Brain (tissue), 1 donor: ENCODE measurements around a stretch of chr3.

DNA sequence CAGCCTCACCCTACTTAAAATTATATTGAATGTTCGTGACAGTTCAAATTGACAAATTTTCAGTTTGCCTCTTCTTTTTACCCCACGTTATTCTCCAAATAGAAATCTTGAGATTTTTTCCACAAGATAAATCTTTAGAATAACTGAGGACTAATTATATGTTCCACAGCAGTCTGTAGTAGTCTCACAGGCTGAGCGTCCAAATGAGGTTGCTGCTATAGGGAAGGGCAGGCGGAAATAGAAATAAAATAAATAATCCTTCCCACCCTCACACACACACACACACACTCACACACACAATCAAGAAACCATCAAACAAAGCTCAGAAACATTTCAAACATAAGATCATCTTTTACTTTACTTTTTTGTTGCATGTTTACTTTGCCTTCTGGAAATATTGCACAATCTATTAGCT, 20.3 kb downstream of the ALCAM start:
- RRBS = no CpG with 5 or more reads among the region's 4 CpGs

DNA sequence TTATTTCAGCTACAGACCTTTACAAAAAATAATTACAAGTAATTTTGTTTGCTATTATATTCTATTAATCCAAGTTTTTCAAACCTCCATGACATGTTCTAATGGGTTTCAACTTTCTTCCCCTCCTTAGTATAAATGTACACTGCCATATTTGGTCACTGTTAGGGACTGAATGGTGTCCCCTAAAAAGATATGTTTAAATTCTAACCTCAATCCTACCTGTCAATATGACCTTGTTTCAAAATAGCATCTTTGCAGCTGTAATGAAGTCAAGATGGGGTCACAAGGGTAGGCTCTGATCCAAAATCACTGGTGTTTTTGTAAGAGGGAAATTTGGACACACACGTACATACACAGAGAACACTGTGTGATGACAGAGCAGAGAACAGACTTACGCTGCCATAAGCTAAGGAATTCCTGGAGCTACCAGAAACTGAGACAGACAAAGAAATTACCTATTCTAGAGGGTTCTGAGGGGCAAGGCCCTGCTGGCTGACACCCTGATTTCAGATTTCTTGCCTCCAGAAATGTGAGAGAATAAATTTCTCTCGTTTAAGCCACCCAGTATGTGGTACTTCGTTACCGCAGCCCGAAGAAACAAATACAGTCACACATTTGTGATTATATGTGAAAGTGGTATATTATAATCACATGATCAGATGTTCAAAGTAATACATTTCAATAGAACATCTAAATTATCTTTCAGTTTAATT, 24.9 kb downstream of the CBLB start:
- RRBS = no CpG with 5 or more reads among the region's 6 CpGs

DNA sequence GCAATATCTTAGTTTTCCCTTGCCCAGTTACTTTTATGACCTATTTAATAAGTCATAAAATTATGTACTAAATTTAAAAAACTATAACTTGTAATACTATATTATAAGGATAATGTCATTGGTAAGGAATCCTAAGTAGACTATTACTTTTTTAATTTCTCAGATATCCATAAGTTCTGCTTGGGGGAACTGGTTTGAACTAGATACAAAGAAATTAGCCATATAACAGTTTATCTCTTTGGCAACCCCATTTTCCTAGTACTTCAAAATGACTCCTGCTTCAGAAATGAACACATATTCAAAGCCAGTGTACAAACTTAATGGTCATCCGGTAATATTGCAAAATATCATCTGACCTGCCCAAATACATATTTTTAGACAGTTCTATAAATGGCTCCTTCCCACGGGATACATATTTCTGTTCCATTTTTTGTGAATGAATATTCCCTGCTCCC, 37.8 kb upstream of the CBLB start:
- RRBS = no CpG with 5 or more reads among the region's 2 CpGs

GRCh38 chr3:106255741-106256439, 387.1 kb upstream of the CBLB start:
- RRBS = no CpG with 5 or more reads among the region's 9 CpGs

GRCh38 chr3:107240301-107241196, 136.7 kb upstream of the CCDC54 start:
- RRBS = 1% methylated on average over 28 of the region's 57 CpGs

DNA sequence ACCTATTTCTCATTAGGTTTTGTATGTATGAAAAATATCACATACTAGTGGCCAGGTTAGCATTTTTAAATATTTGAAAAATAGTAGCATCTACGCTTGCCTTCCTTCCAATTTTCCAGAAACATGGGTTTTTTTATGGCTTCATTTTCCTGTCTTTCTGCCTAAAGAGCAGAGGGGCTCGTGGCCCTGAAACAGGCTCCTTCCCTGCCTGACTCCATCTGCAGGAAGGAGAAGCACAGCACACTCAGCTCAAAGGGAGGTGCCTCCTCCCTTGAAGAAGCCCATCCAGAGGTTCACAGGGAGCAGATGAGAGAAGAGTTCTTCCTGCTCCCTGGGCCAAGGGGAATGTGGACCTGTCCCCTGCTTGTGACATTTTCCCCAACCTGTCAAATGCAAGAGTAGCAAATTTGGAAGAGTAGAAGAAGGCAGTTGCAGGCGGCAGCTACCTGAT, 55.7 kb downstream of the BBX start:
- RRBS = no CpG with 5 or more reads among the region's 3 CpGs

DNA sequence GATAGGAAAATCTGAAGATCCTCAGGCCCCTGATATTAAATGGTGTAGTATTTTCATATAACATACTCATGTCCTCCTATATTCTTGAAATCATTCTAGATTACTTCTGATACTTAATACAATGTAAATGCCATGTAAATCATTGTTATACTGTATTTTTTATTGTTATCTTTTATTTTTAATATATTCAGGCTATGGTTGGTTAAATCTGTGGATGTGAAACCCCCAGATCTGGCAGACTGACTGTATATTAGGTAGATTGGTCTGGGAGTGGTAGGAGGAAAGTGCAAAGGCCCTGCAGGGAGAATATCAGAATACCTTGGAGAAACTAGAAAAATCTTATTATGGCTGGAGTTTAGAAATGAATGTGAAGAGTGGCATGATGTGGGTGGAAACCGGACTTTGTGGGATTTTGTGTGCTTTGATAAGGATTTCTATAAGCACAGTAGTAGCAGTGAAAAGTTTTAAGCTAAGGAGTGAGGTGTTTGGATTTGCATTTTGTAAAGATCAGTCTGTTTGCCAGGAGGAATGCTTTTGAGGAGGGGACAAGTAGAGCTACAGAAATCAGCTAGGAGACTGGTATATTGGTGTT, 91.9 kb downstream of the BBX start:
- RRBS = no CpG with 5 or more reads among the region's 1 CpG

GRCh38 chr3:107710173-107710730, 187.5 kb downstream of the BBX start:
- RRBS = no CpG with 5 or more reads among the region's 5 CpGs

DNA sequence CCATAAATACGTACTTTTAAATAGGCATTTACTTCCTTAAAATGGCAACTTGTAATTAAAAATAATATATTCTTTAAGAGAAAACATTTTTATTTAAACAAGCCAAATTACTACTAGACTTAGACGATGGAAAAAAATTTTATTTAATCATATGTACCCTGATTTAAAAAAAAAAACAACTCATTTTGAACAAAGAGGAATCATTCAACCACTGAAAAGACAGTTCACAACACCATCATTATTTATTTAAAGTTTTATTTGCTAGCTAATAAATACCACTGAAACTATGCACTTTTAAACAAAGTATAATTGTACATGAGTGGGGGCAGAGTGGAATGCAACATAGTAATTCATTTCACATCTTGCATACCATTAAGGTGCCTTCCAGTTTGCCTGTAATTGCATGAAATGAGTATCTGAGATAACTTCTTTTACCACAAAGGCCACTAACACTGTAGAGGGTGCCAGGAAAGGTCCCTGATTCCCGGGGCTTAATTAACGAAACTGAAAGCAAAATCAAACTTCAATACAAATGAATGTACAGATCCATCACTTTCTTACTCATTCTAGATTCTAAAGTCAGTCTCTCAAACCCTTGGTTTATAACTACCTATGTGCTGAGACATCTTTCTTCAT, 2.3 kb downstream of the CD47 start:
- RRBS = no CpG with 5 or more reads among the region's 4 CpGs

- RRBS = no CpG with 5 or more reads among the region's 7 CpGs
Observed at GRCh38 chr3:108137394-108137739, 46.5 kb upstream of the CD47 start.

DNA sequence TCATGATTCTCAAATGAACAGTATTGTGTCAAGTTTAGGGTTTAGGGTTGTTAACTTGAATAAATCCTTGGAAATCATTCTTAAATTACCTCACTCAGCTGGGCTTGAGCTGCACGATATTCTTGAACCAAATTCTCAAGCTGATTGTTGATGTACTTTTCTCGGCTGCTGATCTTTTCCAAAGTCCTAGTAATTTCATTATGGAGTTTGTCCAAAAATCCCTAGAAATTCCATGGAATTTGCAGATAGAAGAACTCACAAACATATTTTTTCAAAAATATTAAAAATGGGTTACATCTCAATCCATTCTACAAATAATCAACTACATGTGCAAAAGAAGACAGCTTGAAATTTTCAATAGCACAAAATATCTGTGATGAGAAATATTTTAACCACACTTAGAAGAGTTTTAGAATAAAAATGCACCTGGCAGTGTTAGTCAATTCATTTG, 55.4 kb downstream of the IFT57 start:
- RRBS = no CpG with 5 or more reads among the region's 2 CpGs

DNA sequence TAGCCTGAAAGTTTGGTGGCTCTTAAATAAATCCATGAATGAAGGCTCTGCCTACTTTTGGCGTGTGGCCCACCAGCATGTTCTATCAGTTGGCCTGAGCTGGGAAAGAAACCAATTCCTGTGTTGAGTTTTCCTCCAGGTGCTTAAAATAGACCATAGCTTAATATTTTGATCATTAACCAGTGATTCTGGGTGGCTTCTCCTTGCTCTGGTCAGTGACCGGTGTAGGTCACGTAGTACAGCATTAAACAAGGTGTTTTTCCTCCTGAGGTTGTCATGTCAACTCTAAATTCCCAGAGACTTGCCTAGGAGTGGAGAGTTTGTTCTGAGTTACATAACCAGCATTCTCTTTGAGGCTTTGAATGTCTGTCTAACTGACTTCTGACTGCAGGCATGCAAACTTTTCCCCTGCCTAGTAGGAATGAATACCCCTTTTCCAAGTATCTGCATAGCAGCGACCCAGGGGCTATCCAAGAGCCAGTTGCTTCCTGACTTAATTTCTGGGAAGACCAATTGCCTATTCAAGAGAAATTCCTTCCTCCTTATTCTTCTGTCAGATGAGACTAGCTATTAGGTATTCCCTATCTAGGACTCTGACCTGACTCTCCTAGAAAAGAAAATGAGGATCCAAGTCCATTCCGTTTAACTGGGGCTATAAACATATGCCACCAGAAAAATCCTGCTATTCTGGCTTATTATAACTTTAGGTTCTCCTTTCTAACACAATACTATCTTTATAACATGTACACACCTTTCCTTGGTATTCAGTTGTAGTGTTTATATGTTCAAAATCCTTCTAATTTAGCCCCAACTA, 1.5 kb downstream of the HHLA2 start:
- RRBS = no CpG with 5 or more reads among the region's 5 CpGs

GRCh38 chr3:108723880-108724356, 33.3 kb downstream of the RETNLB start:
- RRBS = no CpG with 5 or more reads among the region's 4 CpGs

DNA sequence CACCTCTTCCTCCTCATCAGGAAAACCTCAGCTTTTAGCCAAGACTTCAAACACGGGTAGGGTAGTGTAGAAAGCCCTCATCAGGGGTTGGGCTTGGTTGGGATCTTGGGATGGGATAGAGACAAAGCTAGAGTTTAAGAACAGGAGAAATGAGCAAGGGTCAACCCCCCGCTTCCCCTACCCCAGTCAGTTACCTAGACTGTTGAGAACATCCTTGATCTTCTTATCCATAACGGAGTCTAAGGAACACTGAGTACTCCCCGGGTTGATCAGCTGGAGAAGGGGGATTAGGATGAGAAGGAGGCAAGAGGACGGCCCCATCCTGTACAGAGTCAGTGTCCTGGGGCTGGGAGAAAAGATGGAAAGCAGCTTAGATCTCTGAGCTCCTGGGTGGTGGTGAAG, 344 bp downstream of the RETNLB start:
- RRBS = no CpG with 5 or more reads among the region's 5 CpGs

DNA sequence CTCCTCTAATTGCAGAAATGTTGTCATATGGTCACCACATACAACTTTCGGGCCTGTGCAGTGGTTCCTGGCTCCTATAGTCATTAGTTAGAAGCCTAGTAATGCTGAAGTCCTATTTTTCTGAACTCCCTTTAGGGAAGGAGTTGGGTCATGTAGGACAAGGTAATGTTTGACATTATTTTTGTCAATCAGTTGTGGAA, 59.2 kb downstream of the PLCXD2 start:
- RRBS = no CpG with 5 or more reads among the region's 1 CpG

- RRBS = no CpG with 5 or more reads among the region's 4 CpGs
Observed at GRCh38 chr3:111737783-111738220, 63.3 kb downstream of the PLCXD2 start.

- RRBS = no CpG with 5 or more reads among the region's 8 CpGs
Observed at GRCh38 chr3:111919000-111919720, 59.7 kb upstream of the ABHD10 start.

DNA sequence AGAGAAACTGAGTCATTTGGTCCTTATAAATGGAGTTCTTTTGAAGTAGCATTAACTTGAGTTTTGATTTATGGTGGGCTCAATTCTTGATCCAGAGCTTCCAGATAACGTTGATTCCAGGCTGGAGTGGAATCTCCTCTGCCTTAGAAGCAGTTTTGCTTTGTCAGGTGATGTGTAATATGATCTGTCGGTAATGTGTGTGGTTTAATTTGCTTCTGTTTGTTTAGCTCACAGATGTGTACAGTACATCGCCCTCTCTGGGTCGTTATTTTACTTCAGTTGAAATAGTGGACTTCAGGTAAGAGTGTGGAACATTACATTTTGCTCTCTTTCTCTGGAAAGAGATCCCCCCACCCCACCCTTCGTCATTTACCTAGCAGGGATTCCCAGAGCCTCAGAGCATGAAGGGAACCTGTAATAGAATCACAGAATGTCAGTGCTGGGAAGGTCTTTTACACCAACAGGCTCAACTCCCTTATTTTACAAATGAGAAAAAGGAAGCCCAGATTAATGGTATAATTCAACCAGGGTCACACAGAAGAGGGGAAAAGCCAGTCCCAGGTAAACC, 23.2 kb downstream of the C3orf52 start:
- RRBS = no CpG with 5 or more reads among the region's 5 CpGs

GRCh38 chr3:112136002-112136386, 2.9 kb upstream of the GCSAM start:
- RRBS = no CpG with 5 or more reads among the region's 1 CpG